Uterus (tissue), 7 donors: ENCODE data around the gene DIP2C.

GRCh38 chr10:127720-128400, 7.4 kb upstream of the ZMYND11 start:
- PRO-cap, 4 experiments, result peak in 1 of 4 experiments; most common minus-strand start chr10:127974 (in 1)
- RAMPAGE, long total RNA, 2 experiments, result no peak in any of the 2 experiments
- RRBS, result no CpG with 5 or more reads among the region's 9 CpGs

GRCh38 chr10:314417-314928, 179.2 kb downstream of the ZMYND11 start:
- PRO-cap, 4 experiments, result no peak in any of the 4 experiments
- RAMPAGE, long total RNA, 2 experiments, result start-site peak on the minus strand in 1 of 2 experiments, at chr10:314348-314775 at its widest, 8 reads per replicate
- RRBS, result no CpG with 5 or more reads among the region's 14 CpGs

GRCh38 chr10:387089-387543, 251.9 kb downstream of the ZMYND11 start:
- PRO-cap, 4 experiments, result no peak in any of the 4 experiments
- RAMPAGE, long total RNA, 2 experiments, result no peak in any of the 2 experiments
- RRBS, result no CpG with 5 or more reads among the region's 15 CpGs

GRCh38 chr10:575982-576546, 113.4 kb downstream of the DIP2C start:
- PRO-cap, 4 experiments, result no peak in any of the 4 experiments
- RAMPAGE, long total RNA, 2 experiments, result no peak in any of the 2 experiments
- RRBS, result no CpG with 5 or more reads among the region's 15 CpGs

GRCh38 chr10:622243-622700, 67.2 kb downstream of the DIP2C start:
- PRO-cap, 4 experiments, result no peak in any of the 4 experiments
- RAMPAGE, long total RNA, 2 experiments, result no peak in any of the 2 experiments
- RRBS, result no CpG with 5 or more reads among the region's 6 CpGs

DNA sequence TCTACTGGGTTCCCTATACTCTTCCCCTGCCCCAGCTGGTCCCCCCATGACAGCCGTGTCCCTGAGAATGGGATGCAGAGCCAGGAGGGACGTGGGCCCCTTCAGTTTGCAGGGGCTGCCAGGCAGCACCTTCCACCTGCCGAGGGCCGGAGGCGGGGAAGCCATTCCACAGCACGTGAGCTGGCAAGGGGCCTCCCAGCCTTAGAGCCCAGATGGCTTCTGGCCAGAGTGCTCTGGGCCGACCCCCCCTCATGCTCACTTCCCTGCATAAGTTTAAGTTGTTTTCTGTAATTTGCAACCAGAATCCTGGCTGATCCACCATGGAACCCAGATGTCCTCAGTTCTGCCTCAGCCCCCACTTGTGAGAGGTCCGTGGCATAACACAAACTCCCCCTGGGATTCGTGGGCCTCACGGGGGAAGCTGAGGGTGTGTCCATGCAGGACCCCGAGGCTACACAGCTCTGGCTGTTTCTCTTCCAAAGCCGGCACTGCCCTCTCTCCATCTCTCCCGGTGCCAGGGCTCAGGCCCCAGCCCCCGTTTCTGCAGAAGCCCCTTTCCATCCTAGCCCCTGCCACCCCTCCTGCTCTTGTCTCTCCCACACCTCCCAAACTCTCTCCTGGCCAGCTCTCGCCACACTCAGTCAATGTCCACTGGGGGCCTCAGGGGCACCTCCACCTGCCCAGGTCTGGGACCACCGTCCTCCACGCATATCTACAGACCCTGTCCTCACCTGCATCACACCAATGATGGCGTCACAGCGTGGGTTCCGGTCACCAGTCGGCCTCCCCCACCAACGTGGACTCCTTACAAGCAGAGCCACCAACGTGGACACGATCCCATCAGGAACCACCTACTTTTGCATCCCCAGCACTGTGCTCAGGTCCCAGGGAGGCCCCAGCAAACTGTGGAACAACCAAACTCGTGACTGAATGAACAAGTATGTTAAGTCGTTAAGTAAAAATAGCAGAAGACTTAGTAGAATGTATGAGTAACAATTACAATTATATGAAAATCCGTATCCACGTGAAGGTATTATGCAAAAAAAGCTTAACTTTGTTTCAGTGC, 38.6 kb downstream of the DIP2C start:
- PRO-cap, 4 experiments, result peak in 4 of 4 experiments; most common minus-strand start position 932 of the sequence (in 4)
- RAMPAGE, long total RNA, 2 experiments, result no peak in any of the 2 experiments
- RRBS, result no CpG with 5 or more reads among the region's 28 CpGs

GRCh38 chr10:660920-661701, 28.4 kb downstream of the DIP2C start:
- PRO-cap, 4 experiments, result no peak in any of the 4 experiments
- RAMPAGE, long total RNA, 2 experiments, result no peak in any of the 2 experiments
- RRBS, result no CpG with 5 or more reads among the region's 17 CpGs

DNA sequence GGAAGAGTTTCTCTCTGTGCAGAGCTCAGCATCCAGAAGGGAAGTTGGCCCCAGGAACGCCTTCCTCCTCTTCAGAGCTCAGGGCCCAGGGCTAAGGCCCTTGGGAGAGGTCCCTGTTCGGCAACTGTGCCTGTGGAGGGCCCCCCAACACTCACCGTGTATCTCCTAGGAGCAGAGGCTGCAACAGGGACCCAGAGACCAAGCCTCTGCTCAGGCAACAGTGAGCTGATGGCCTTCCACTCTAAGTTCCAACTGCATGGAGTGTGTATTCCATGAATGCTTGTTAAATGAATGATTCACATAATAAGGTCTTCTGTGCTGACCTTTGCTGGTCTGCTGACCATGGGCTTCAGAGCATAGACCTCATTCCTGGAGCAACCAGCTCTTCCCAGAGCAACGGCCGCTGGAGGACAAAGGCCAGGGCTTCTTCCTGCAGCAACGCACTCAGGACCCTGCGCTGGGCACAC, 7.7 kb downstream of the DIP2C start:
- PRO-cap, 4 experiments, result peak in 1 of 4 experiments; most common plus-strand start position 391 of the sequence (in 1); most common minus-strand start position 254 of the sequence (in 1)
- RAMPAGE, long total RNA, 2 experiments, result no peak in any of the 2 experiments
- RRBS, result no CpG with 5 or more reads among the region's 7 CpGs

DNA sequence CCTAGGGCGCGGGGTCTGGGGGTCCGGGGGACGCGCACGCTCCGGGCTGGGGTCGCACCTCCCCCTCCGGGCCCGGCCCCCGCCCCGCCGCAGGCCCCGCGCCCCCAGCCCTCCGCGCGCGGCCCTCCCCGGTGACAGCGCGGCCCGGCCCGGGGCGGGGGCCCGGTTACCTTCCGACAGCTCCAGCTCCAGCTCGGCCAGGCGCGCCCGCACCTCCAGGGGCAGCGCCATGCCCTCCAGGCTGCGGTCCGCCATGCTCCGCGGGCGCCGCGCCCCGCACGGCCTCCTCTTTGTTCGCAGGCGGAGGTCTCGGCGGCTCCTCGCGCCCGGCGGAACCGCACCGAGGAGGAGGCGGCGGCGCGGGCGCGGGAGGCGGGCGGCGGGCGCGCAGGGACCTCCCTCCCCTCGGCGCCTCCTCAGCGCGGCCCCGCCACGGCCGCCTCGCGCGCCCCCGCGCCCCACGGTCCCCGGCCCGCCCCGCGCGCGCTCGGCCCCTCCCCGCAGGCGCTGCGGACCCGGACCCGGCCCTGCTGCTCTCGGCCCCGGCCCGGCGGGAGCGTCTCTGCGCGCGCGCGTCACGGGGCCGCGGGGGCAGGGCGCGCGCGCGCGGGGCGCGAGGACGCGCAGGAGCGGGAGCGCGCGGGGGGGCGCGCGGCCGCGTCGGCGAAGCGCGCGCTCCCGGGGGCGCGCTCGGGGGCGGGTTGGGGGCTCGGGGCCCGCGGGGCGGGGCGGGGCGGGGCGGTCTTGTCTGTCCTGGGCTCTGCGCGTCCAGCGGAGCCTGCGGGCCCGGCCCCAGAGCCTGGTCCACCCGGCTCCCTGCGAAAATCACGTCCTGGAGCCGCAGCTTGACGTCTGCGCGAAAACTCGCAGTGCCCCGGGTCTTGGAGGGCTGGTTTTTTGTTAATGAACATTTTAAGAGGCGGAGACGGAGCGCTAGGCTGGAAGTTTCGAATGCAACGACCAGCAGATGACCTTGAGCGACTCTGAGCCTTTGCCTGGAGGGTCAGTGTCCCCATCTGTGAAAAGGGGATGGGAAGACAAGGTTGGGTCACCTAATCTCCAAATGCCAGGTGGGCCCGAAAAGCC, at the start of gene DIP2C:
Gene DIP2C, minus strand, starts transcription at position 345 of the 1,086 bp plus-strand sequence.
- PRO-cap, 4 experiments, result peak in 4 of 4 experiments; most common plus-strand start position 771 of the sequence (in 3); most common minus-strand start position 342 of the sequence (in 3)
- RAMPAGE, long total RNA, 2 experiments, result no peak in any of the 2 experiments
- RRBS, result 5% methylated on average over 42 of the region's 157 CpGs

GRCh38 chr10:863651-864396, 67.7 kb downstream of the LARP4B start:
- PRO-cap, 4 experiments, result no peak in any of the 4 experiments
- RAMPAGE, long total RNA, 2 experiments, result no peak in any of the 2 experiments
- RRBS, result no CpG with 5 or more reads among the region's 12 CpGs

DNA sequence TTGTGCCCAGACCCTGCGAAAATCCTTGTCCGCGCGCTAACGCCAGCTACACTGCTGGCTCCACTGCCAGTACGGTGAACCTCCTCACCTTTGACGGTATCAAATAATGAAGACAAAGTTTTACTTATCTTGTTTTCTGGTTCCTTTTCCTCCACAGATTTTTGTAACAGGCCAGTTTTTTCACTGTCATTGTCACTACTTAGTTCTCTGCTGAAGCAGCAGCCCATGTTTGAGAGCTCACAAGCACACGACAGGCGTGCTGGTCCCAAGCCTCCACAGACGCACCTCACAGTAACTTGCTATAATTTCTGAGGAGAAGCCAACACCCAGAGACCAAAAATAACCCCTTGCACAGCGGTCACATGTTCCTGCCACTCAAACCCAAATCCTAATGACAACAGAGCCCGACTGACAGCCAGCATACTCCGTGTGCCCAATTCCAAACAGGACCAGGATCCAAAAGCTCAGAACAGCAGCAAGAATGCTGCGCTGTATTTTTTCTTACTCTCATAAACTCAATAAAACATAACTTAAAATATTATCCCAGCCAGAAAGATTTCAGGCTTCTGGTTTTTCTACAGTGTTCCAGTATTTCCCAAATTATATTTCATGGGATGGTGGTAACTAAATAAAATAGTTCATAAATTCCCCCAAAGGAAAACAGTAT, 58.5 kb downstream of the LARP4B start:
- PRO-cap, 4 experiments, result no peak in any of the 4 experiments
- RAMPAGE, long total RNA, 2 experiments, result no peak in any of the 2 experiments
- RRBS, result no CpG with 5 or more reads among the region's 14 CpGs

DNA sequence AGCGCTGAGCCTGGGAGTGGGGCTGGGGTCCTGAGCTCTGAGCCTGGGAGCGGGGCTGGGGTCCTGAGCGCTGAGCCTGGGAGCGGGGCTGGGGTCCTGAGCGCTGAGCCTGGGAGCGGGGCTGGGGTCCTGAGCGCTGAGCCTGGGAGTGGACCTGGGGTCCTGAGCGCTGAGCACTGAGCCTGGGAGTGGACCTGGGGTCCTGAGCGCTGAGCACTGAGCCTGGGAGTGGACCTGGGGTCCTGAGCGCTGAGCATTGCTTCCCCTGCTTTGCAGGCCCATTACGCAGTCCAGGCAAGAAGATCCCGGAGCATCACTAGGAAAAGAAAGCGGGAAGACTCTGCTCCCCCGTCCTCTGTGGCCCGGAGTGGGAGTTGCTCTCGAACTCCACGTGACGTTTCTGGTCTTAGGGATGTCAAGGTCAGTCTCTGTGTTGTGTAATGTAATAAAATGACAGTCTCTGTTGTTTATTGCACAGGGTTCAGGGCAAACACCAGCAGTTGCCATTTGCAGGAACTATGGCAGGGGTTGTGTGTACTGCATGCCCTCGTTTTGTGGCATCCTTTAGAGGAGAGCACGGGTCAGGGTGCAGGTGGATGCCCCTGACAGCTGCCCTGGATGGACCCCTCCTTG, 10.1 kb downstream of the IDI2 start:
- PRO-cap, 4 experiments, result no peak in any of the 4 experiments
- RAMPAGE, long total RNA, 2 experiments, result no peak in any of the 2 experiments
- RRBS, result 96% methylated on average over 4 of the region's 20 CpGs

GRCh38 chr10:1240181-1240724, 184.1 kb downstream of the WDR37 start:
- PRO-cap, 4 experiments, result no peak in any of the 4 experiments
- RAMPAGE, long total RNA, 2 experiments, result no peak in any of the 2 experiments
- RRBS, result 16% methylated on average over 3 of the region's 15 CpGs

- PRO-cap, 4 experiments, result no peak in any of the 4 experiments
- RAMPAGE, long total RNA, 2 experiments, result no peak in any of the 2 experiments
- RRBS, result 89% methylated on average over 4 of the region's 16 CpGs
These were observed 303.3 kb downstream of the WDR37 start for GRCh38 chr10:1359468-1359882.

DNA sequence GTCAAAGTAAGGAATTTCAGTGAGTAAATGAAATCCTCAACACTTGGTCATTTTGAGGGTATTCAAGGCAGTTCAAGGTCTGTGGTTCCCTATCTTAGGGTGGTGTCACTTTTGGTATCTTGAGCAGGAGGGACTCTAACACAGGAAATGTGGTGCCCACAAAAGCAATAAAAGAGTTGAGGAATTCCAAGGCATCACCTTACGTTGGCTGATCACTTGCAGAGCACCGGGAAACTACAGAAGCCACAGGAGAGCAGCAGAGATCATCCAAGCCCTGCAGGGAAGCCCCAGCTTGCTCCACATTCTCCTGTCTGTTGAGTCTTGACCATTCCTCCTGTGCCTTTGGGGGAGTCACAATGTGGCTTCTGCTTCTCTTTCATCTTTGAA, 565.8 kb upstream of the ADARB2 start:
- PRO-cap, 4 experiments, result no peak in any of the 4 experiments
- RAMPAGE, long total RNA, 2 experiments, result no peak in any of the 2 experiments
- RRBS, result no CpG with 5 or more reads among the region's 2 CpGs

DNA sequence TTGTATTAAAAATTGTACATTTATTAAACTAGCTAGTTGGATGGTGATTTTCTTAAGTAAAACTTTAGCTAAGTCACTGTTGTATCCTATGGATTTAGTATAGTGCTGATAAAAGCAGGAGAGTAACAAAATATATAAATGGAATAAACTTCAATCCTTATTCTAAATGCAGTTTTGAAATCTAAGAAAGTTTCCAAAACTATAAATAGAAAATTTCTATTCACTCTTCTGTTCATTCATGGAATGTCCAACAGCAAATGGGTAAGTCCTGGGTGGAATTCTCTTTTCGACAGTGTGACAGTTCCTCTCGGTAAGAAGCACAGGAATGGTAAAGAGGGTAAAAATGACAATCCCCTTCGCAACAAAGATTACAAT, 441.6 kb upstream of the PFKP start:
- PRO-cap, 4 experiments, result no peak in any of the 4 experiments
- RAMPAGE, long total RNA, 2 experiments, result no peak in any of the 2 experiments
- RRBS, result no CpG with 5 or more reads among the region's 3 CpGs

- PRO-cap, 4 experiments, result no peak in any of the 4 experiments
- RAMPAGE, long total RNA, 2 experiments, result no peak in any of the 2 experiments
- RRBS, result no CpG with 5 or more reads among the region's 4 CpGs
These were observed 194.1 kb upstream of the PFKP start for GRCh38 chr10:2873306-2873505.

DNA sequence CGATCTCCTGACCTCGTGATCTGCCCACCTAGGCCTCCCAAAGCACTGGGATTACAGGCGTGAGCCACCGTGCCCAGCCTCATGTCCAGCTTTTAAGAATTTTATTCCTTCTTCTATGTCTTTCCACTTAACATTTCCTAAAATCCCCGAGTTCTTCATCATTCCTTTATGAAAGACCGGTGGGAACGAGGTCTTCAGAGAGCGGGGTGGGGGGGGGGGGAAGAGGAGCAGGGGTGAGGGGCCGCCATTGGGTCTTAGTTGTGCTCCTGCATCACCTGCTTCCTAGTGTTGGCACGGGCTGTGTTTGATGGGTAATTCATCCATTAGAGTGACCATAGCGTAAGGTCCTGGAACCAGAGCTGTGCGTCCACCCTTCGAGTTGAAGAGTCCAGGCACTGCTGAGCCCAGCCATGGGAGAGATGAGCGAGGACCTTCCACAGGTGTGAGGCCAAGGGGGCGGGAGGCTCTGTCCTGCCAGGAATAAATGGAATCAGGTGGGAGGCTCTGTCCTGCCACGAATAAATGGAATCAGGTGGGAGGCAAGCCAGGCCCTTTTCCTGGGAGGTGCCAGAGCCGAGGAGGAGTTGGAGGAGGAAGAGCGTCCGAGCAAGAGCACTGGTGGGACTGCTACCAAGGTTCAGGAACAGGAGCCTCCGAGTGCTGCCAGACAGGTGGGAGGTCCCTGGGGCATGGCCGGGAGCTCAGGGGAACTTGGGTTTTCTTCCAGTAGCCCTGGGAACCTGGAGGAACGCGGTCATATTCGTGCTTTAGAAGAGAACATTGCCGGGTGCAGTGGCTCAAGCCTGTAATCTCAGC, 12.3 kb downstream of the PFKP start:
- PRO-cap, 4 experiments, result no peak in any of the 4 experiments
- RAMPAGE, long total RNA, 2 experiments, result no peak in any of the 2 experiments
- RRBS, result 74% methylated on average over 4 of the region's 25 CpGs

GRCh38 chr10:3098969-3100008, 31.9 kb downstream of the PFKP start:
- PRO-cap, 4 experiments, result no peak in any of the 4 experiments
- RAMPAGE, long total RNA, 2 experiments, result no peak in any of the 2 experiments
- RRBS, result no CpG with 5 or more reads among the region's 28 CpGs

- PRO-cap, 4 experiments, result no peak in any of the 4 experiments
- RAMPAGE, long total RNA, 2 experiments, result start-site peak on the plus strand in 1 of 2 experiments, at chr10:3101388-3101549 at its widest, 7 reads per replicate
- RRBS, result no CpG with 5 or more reads among the region's 23 CpGs
These were observed 33.9 kb downstream of the PFKP start for GRCh38 chr10:3101133-3101701.